GM19240 (cell line): ENCODE measurements around a stretch of chr1.

DNA sequence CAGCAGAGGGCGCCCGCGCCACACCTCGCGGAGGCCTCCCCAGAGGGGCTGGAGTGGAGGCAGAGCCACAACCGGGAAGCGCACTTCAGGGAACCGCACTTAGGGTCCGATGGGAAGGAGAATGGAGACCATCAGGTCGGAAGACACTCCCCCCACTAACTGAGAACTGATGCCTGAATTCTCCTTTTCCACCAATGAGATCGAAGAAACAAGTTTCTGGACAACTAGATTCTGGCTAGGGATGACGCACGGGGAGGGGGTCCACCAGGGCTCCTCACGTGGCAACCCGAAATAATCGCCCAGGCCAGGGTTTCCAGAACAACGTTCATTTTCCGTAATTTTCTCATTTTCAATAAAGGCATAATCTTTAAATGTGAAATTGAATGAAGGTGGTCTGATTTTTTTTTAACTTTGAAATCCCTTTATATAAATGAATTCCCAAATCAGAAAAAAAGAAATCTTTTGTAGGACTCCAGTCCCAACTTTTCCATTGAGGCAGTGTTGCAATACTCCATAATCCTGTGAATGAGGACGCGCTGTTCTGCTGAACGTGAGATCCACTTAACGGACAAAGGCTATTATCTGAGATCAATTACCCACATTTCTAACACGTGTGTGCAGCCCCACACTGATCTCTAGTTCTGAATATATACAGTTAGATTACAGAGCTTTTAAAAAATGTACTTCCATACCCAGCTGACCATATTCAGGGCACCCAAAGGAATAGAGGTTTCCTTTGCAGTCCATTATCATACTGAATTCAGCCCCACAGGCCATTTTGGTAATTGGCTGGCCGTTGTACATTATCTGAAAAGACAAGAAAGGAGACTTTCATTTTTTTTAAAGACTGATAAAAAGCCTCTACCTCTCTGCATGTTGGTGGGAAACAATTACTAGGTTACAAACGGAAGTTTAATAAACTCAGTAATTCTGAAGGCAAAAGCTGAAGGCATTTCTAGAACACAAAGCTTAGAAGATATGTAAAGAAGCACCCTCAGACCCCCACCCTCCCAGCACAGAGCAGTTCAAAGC lies 19.1 kb downstream of the RCC2 start:
- RRBS, result no CpG with 5 or more reads among the region's 25 CpGs

- RRBS, result no CpG with 5 or more reads among the region's 15 CpGs
Measured at GRCh38 chr1:17527044-17527962, 12.2 kb upstream of the ARHGEF10L start.

DNA sequence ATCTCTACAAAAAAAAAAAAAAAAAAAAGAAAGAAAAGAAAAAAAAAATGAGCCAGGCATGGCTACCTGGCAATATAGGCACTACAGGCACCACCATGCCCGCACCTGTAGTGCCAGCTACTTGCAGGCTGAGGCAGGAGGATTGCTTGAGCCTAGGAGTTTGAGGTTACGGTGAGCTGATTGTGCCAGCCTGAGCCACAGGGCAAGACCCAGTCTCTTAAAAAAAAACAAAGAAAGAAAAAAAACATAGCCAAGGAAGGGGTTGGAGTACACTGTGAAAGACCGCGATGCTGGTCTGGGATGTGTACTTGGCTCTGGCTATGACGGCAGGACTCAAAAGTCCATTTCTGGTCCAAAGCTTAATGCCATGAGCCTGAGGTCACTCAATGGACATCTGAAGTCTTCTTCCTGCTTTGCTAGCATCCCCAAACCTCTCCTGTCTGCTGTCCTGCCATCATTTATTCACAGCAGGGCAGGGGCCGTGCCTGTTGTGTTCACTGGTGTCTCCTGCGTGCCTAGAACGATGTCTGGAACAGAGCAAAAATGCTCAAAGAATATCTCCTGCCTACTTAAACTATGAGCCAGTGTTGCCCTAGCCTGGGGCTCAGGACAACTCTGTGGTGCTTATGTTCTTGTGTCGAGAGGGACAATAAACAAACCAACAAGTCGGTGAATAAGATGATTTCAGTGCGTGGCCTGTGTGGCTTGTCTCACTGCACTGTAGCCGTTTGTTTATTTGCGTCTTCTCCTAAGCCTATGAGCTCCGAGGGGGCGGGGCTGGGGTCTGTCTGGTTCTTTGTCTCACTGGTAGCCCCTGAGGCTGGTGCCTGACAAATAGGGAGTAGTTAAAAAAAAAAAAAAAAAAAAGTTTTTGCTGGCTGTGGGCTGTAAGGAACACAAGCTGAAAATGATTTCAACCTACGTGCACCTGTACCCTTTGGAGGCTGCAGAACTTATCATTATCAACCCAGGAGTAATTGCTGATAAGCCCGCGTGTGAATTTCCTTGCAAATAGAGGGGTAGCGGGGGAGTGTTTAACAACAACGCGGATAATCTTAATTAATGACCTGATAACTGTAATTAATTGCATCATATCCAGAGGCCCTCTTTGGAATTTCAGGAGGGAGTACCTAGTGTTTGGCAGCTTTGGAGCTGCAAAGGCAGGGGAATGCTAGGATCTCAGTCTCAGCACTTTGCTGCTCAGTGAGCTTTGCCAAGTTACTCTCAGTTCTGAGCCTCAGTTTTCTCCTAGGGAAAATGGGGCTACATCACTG lies 1.2 kb upstream of the ARHGEF10L start:
- RRBS, result no CpG with 5 or more reads among the region's 21 CpGs

DNA sequence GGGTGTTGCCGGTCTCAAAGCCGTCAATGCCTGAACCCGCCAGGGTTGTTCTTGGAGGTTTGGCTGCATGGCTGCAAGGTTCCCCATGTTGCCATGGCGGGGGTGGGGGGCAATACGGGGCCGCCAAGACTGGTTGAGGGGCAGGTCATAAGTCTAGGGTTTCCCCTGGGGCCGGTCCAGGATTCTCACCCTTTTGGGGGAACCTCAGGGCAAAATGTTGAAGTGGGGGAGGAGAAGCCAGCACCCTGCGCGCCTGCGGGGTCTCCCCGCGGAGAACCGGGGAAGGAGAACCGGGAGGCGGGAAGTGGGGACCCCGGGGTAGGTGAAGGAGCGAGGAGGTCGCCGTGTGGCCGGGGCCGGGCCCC lies 395 bp upstream of the ARHGEF10L start:
- RRBS, result 16% methylated on average over 2 of the region's 21 CpGs

DNA sequence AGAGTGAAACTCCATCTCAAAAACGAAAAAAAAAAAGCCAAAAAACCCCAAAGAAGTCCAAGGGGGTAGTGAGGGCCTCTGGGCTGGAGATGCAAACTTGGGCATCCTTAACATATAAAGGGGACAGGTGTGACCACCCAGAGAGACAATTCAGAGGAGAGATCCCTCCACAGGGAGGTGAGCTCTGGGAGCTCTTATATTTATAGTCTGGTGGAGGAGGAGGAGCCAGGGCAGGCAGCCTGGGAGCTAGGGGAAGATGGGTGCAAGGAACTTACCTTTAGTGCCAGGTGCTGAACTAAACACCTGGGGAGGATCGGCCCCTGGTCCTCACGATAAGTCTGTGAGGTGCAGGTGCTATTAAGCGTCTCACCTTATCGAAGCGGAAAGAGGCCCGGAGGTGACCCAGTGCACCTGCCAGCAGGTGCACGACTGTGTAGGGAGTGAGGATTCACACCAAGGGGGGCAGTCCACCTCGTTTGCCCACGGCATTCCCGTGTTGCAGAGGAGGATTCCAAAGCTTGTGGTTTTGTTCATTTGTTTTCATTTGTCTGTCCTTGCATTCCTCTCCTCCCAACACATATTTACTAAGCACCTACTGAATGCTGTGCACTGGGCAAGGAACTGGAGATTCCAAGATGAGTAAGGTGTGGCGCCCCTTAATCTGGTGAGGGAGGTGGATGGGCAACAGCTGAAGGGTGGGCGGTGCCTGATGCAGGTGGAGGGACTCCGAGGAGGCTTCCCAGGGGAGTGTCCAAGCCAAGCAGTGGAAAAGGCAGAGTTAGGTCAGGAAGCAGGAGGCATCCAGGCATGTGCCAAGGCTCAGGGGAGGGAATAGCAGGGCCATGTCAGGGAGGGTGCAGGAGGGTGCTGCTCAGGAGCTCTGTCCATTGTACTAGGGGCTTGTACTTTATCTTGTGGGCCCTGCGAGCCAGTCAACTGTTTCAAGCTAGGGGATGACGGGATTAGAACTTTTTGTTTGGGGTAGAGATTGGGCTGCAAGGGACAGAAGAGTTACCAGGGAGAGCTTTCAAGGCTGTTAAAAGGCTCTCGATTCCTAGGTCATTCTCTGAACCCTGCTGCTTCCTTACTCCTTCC lies 11.5 kb downstream of the ARHGEF10L start:
- RRBS, result no CpG with 5 or more reads among the region's 17 CpGs

DNA sequence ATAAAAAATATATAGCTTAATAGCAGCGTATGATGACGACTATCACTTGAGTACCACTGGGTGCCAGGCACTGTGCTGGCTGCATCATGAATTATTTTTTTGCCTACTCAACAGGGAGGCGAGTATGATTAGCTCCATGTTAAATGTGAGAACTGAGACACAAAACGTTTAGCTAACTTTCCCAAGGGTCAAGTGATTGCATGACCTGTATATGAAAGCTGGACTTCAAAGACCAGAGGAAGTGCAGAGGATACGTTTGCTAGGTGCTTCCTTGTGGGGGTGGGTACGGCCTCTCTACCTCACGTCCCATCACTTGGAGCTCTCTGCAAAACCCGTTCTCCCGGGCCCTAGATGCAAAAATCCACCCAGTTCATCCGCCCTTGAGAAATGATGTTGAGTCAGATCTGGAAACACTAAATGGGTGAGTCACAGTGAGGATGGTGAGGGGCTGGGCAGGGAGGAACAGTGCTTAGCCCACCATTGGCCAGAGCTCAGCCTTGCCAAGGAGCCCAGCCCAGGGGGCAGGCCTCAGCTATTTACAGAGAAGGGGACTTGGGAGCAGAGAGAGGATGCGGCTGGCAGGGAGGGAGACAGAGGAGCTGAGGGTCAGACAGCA lies 14.4 kb downstream of the ARHGEF10L start:
- RRBS, result no CpG with 5 or more reads among the region's 11 CpGs

- RRBS, result no CpG with 5 or more reads among the region's 21 CpGs
Measured at GRCh38 chr1:17561196-17562034, 21.9 kb downstream of the ARHGEF10L start.

DNA sequence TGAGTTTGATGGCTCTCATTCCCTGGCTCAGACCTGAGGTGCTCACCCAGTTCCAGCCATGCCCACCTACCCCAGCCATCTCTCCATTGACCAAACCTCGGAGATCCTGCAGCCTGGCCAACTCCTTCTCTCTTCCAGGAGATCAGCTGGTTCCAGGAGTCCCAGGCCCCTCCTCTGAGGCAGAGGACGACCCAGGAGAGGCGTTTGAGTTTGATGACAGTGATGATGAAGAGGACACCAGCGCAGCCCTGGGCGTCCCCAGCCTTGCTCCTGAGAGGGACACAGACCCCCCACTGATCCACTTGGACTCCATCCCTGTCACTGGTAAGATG lies 47.8 kb downstream of the ARHGEF10L start:
- RRBS, result no CpG with 5 or more reads among the region's 5 CpGs

DNA sequence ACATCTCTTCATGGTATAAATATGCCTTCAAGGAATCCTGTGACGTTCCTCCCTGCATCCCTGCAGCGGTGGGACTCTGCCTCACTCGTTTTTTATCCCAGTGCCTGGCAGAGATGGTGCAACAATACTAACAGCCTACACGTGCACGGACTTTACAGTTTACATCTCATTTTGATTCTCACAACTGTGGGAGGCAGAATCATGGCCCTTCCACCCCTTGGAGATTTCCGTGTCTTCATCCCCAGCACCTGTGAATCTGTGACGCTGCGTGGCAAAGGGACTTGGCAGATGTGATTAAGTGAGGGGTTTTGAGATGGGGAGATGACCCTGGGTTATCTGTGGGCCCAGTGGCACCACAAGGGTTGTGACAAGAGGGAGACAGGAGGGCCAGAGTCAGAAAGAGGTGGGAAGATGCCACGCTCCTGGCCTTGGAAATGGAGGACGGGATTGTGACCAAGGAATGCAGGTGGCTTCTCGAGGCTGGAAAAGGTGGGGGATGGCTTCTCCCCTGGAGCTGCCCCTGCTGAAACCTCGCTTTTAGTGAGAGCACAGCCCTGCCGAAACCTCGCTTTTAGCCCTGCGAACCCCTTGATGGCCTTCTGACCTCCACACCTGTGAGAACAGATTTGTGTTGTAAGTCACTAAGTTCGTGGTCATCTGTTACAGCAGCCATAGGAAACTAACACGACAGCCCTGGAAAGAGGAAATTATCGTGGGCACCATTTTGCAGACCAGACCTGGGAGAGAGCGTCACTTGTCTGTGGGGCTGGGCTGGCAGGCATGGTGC lies 53.8 kb downstream of the ARHGEF10L start:
- RRBS, result no CpG with 5 or more reads among the region's 19 CpGs

- RRBS, result 67% methylated on average over 3 of the region's 22 CpGs
Measured at GRCh38 chr1:17595260-17596217, 56.0 kb downstream of the ARHGEF10L start.

- RRBS, result 74% methylated on average over 1 of the region's 35 CpGs
Measured at GRCh38 chr1:17618146-17619240, 79.0 kb downstream of the ARHGEF10L start.

DNA sequence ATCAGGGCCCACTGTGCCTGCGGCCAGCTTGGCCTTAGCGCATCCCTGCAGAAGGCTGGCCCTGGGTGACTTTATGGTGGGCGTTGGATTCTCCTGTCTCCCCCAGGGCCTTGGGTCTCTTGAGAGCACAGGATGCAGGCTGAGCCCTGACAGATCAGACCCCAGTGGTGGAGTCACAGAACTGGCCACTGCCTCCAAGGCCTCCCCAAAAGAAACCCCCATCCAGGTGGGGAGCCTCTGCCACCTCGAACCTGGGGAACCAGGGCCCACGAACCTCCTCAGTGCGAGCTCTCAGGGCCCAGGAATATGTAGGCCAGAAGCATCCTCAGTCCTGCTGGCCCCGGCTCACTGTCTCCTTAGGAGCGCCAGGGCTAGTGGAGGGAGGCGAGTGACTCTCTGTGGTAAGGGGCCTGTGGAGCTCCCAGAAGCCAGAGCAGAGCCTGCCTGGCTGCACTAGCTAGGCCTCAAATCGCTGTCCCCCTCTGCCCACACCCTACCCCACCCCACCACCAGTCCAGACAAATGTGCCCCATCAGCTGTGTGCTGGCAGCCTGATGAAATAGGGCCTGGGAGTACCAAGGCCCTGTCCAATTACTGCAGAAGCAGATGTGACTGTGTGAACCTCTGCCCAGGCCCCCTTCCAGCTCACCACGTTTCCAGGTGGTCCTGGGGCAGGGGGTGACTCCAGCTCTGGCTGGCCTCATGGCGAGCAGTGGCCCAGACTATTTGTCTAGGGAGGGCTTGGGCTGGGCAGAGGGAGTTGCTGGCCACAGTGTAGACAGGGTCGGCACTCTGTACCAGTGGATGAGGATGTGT lies 103.5 kb upstream of the ACTL8 start:
- RRBS, result no CpG with 5 or more reads among the region's 13 CpGs

DNA sequence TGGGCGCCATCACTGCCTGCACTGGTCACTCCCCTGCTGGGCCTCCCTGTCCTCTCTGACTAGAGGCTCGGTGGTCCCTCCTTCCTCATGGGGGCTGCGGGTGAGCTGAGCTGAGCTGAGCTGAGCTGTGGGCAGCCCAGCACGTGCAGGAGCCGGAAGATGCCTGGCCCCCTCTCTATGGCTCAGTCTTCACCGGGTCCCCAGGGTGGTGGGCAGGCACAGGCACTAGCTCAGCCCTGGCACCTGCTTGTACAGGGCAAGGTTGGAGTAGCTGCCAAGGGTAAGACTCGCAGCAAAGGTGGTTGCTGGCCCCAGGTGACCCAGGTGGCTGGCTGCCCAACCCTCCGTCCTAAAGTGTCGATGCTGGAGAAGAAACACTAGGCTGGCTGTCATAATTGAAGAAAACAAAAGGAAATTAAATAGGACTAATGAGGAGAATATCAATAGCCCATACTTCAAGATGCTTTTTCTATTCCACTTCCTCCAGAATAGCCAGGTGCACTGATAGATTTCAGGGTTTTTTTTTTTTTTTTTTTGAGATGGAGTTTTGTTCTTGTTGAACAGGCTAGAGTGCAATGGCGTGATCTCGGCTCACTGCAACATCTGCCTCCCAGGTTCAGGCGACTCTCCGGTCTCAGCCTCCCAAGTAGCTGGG lies 77.1 kb upstream of the ACTL8 start:
- RRBS, result no CpG with 5 or more reads among the region's 13 CpGs

DNA sequence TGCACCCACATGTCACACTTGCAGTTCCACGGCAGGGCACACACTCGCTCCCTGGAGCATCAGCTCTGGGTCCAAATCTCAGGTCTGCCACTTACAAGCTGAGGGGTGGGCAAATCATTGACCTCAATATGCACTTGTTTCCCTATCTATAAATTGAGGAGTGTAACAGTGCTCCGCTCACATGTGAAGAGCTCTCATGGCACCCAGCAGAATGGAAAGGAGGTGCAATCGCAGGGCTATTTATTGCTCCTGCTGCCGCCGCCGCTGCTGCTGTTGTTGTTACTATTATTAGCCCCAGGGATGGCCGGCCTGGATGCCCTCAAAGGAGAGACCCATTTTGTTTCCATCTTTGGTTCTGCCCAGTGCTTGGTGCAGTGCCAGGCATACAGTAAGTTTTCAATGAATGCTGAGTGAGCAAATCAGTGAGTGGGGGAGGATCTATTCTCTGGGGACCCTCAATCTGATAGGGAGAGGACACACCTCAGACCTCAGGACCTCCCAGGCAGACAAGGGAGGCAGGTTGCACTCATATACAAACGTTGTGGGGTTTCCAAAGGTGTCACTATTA lies 136.1 kb downstream of the ACTL8 start:
- RRBS, result no CpG with 5 or more reads among the region's 9 CpGs

DNA sequence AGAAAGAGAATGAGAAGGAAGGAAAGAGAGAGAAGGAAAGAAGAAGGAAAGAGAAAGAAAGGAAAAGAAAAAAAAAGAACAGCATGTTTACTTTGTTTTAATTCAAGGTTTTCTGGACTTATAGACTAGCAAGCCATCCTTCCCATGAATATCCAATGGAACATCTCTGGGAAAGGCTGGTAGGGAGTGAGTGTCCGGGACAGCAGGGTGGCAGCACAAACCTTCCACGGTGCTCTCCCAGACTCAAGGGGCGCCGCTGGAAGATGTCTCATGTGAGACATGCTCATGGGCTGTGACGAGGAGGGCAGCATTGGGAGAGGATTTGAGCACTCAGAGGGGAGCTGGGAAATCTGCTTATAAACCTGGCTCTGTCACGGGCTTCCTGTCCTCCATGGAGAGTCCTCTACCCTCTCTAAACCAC lies 100.3 kb upstream of the IGSF21 start:
- RRBS, result no CpG with 5 or more reads among the region's 6 CpGs

DNA sequence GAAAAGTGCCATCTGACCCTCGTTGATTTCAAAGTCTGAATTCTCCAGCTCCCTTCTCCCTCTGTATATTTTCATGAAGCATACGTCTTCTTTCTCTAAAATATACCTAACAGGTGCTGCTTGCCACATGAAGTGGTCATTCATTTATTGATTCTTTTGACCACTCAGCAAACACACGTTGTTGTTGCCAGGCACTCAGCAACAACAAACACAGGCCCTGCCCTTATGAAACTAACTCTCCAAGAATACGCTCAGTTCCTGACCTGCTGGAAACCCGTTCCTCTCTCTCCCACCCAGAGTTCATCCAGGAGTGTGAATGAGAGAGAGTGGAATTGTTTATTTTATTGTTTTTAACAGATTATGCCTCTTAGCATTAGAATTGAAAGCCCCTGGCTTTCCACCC lies 181.3 kb upstream of the KLHDC7A start:
- RRBS, result no CpG with 5 or more reads among the region's 5 CpGs

- RRBS, result 24% methylated on average over 24 of the region's 69 CpGs
Measured at GRCh38 chr1:18636296-18637161, 5.9 kb downstream of the PAX7 start.

DNA sequence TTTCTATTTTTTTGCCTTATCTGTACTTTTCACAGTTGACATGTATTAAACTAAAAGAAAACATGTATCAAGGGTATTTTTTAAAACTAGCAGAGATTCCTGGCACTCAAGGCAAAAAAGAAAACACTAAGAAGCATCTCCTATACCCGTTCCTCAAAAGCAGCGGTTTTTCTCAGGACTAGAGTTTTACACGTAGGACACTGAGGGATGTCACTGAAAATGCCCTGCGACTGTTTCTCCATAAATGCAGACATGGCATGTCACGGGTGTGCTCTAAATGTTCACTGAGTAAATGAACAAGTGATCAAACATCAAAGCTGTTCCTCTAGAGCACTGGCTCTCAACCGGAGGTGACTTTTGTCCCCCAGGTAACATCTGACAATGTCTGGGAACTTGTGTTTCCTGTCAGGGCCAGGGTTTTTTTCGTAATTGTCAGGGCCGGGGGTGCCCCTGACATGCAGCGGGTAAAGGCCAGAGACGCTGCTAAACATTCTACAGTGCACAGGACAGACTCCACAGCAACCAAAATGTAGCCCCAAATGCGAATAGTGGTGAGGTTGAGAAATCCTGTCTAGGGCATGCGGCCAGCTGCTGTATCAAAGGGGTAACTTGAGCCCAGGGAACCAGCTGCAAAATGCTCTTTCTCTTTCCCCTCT lies 2.1 kb downstream of the ALDH4A1 start:
- RRBS, result 74% methylated on average over 3 of the region's 12 CpGs

DNA sequence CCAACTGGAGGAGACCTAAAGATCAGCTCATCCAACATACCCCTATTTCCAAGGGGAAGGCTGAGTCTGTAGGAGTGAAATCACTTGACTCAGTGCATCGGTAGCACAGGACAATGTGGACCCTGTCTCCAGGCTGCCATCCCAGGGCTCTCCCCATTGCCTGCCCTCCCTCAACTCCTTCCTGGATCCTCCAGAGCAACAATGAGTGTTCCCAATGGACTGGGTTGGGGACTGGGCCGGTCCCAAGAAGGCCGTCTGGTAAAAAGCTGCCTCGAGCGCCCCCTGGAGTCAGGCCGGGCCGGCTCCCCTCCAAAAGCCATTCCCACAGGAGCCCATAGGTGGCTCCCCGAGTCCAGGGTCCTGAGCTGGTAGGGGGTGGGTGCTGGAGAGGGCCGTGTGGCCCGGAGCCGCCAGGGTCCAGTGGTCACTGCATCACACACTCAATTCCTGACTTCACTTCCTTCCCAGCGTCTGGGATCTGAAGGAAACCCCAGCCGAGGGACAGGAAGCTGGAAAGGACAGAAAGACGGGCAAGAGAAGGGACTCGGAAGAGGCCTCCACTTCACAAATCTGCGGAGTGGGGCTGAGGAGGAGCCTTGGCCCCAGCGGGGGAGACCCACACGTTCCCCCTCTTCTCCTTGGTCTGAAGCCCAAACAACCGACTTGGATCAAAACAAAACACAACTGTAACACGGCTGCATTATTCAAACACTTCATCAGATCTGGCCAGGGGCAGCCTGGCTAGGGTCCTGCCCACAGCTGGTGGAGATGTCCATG lies 10.8 kb upstream of the ALDH4A1 start:
- RRBS, result 3% methylated on average over 7 of the region's 20 CpGs

- RRBS, result 7% methylated on average over 4 of the region's 28 CpGs
Measured at GRCh38 chr1:18927030-18928283, 25.1 kb upstream of the ALDH4A1 start.